Osteoblast (primary cell): ENCODE measurements around the genes TAS2R50 and BORCS5.

GRCh38 chr12:10392321-10392786 lies 2.5 kb upstream of the KLRK1 start:
- CAGE, long polyA plus RNA, result no peak
- RRBS, result no CpG with 5 or more reads among the region's 5 CpGs

- CAGE, long polyA plus RNA, result no peak
- RRBS, result no CpG with 5 or more reads among the region's 15 CpGs
Measured at GRCh38 chr12:10551559-10551778, 45.8 kb downstream of the EIF2S3B start.

- CAGE, long polyA plus RNA, result no peak
- RRBS, result no CpG with 5 or more reads among the region's 3 CpGs
Measured at GRCh38 chr12:10552851-10553614, 47.3 kb downstream of the EIF2S3B start.

- CAGE, long polyA plus RNA, result no peak
- RRBS, result no CpG with 5 or more reads among the region's 5 CpGs
Measured at GRCh38 chr12:10599391-10599838, 14.0 kb downstream of the MAGOHB start.

- CAGE, long polyA plus RNA, result no peak
- RRBS, result no CpG with 5 or more reads among the region's 2 CpGs
Measured at GRCh38 chr12:10700807-10701465, 22.2 kb downstream of the YBX3 start.

DNA sequence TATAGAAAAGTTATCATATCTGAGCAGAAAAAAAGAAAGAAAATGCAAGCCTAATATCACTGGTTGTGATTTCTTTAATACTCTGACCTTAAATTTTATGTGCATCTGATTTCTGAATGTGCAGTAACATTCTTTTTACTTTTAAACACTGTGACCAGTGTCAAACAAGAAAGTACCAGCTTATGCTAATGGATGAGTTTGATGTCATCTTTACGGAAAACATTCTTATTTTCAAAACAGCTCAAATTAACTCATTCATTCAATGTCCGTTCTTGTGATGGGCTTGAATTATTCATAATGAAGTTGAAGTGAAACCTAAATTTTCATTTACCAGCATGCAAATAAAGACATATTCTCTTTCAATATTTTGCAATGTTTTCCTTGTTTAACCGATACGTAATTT lies at the start of gene TAS2R50:
Gene TAS2R50 (minus strand): TSS at position 69 of the 403 bp plus-strand sequence.
- CAGE, long polyA plus RNA, result no peak
- RRBS, result no CpG with 5 or more reads among the region's 4 CpGs

DNA sequence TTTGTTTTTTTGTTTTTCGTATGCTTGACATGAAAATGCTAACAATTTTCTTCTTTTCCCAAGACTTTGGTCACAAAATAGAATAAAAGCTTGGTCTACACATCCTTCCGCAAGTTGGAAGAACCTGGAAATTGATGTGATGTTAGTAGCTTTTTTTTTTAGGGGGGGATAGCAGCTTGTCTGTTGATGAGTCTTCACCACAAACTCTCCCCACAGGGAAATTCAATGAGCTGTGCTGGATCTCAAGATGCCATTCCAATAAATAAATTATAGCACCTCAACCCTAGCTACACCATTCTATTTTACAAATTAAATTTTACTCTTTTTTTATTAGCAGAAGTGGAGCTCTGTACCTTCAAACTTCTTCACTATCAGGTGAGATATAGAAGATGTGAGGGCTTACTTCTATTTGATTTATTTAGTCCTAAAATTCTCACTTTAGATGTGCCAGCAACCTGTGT lies 2.9 kb upstream of the TAS2R20 start:
- CAGE, long polyA plus RNA, result no peak
- RRBS, result no CpG with 5 or more reads among the region's 2 CpGs

DNA sequence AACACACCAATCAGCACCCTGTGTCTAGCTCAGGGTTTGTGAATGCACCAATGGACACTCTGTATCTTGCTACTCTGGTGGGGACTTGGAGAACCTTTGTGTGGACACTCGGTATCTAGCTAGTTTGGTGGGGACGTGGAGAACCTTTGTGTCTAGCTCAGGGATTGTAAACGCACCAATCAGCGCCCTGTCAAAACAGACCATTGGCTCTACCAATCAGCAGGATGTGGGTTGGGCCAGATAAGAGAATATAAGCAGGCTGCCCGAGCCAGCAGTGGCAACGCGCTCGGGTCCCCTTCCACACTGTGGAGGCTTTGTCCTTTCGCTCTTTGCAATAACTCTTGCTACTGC lies 101.7 kb upstream of the ETV6 start:
- CAGE, long polyA plus RNA, result no peak
- RRBS, result no CpG with 5 or more reads among the region's 9 CpGs

- CAGE, long polyA plus RNA, result no peak
- RRBS, result no CpG with 5 or more reads among the region's 2 CpGs
Measured at GRCh38 chr12:11638386-11638939, 11.0 kb upstream of the ETV6 start.

- CAGE, long polyA plus RNA, result no peak
- RRBS, result no CpG with 5 or more reads among the region's 4 CpGs
Measured at GRCh38 chr12:11650611-11650793, 1.0 kb downstream of the ETV6 start.

DNA sequence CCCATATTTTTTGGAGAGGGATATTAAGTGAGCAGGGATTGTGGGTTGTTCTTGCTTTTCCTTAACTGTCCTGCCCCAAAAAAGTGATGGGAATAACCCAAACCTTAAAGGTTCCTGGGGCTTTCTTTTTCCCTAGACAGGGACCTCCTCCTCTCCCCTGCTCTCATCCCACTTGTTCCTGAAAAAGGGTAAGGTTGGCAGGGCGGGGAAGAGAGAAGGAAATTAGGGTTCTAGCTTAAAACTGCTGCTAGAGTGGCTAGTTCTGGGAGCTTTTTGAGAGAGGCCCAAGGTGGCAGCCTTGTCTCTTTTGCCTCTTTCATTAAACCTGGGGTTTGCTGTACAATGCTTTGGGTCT lies 21.4 kb downstream of the ETV6 start:
- CAGE, long polyA plus RNA, result no peak
- RRBS, result no CpG with 5 or more reads among the region's 1 CpG

GRCh38 chr12:11807214-11807871 lies 157.9 kb downstream of the ETV6 start:
- CAGE, long polyA plus RNA, result no peak
- RRBS, result no CpG with 5 or more reads among the region's 4 CpGs

DNA sequence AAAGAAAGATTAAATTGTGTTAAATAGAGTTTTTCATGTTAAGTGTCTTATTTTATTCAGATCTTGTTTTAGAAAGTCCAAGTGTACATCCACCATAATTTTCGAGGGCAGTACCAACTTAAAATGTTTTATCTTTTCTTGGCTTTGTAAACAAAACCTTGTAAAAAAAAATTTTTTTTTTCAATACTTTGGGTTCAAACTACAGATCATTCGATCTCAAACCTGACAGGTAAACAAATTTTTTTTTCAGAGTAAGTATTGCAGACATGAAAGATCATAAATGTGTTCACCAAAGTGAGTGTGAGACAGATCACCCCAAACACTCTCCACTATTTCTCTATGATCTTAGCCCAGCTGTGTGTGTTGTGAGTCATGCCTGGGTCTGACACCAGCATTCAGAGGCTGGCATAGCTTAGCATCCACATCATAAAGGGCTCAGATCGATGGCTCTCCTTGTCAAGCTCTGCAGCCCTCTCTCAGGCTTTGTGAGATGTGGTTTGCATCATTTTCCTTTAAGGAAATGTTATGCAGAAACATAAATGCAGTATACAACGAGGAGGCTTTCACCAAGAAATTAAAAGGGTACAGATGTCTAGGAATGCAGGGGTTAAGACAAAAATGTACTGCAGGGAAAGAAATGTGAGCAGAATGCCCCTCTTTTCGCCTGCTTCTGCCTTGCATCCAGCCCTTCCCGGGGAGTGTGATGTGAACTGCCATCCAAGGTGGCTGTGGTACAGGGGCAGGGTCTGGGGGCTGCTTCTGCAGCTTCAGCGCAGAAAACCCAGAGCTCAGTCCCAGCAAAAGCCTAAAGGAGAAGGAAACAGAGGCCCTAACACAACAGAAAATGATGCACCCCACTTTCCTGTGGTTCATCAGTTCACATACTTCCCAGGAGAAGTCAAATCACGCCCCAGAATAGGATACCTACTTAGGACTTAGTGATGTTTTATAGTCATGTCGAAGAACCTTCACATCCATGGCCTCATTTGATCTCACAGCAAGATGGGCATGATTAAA lies 165.0 kb downstream of the ETV6 start:
- CAGE, long polyA plus RNA, result no peak
- RRBS, result no CpG with 5 or more reads among the region's 9 CpGs

- CAGE, long polyA plus RNA, result no peak
- RRBS, result no CpG with 5 or more reads among the region's 9 CpGs
Measured at GRCh38 chr12:11863677-11864506, 206.8 kb upstream of the BCL2L14 start.

- CAGE, long polyA plus RNA, result no peak
- RRBS, result 95% methylated on average over 7 of the region's 29 CpGs
Measured at GRCh38 chr12:11869375-11870170, 201.2 kb upstream of the BCL2L14 start.

GRCh38 chr12:11981010-11981975 lies 89.4 kb upstream of the BCL2L14 start:
- CAGE, long polyA plus RNA, result no peak
- RRBS, result no CpG with 5 or more reads among the region's 9 CpGs

DNA sequence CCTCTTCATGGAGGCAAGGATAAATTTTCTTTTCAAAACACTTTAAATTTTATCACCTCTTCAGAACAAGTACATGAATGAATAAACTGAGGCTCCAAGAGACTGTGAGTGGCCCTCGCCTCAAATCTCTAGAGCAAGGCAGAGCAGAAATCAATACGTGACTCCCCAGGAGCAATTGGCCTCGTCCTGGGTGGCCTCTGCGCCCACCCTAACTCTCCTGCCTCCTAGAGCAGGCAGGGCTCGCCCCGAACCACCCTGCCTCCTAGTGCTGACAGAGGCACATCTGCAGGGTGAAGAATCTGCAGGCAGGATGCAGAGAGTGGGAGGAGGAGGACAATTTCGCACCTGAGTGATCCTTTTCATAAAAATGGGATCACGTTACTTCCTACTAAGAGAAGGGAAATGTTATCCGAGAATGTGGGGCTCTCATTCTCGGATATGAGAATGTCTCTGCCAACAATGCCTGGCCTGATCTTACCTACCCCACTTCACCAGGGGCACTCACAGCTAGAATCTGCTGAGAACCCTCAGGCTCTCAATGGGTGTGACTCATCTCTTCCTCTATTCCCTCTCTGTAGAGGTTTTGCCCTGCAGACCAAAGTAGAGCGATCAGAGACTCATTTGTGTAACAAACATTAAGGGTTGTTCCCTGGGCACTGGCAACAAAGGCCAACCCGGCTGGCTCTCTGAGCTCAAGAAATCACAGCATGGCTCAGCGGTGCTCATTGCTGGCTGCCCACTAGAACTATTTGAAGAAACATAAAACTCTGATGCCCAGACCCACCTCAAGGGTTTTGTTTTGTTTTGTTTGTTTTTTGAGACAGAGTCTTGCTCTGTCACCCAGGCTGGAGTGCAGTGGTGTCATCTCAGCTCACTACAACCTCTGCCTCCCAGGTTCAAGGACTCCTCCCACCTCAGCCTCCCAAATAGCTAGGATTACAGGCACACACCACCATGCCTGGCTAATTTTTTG lies 61.6 kb upstream of the BCL2L14 start:
- CAGE, long polyA plus RNA, result no peak
- RRBS, result no CpG with 5 or more reads among the region's 13 CpGs

- CAGE, long polyA plus RNA, result no peak
- RRBS, result no CpG with 5 or more reads among the region's 7 CpGs
Measured at GRCh38 chr12:12086880-12087490, 16.2 kb downstream of the BCL2L14 start.

DNA sequence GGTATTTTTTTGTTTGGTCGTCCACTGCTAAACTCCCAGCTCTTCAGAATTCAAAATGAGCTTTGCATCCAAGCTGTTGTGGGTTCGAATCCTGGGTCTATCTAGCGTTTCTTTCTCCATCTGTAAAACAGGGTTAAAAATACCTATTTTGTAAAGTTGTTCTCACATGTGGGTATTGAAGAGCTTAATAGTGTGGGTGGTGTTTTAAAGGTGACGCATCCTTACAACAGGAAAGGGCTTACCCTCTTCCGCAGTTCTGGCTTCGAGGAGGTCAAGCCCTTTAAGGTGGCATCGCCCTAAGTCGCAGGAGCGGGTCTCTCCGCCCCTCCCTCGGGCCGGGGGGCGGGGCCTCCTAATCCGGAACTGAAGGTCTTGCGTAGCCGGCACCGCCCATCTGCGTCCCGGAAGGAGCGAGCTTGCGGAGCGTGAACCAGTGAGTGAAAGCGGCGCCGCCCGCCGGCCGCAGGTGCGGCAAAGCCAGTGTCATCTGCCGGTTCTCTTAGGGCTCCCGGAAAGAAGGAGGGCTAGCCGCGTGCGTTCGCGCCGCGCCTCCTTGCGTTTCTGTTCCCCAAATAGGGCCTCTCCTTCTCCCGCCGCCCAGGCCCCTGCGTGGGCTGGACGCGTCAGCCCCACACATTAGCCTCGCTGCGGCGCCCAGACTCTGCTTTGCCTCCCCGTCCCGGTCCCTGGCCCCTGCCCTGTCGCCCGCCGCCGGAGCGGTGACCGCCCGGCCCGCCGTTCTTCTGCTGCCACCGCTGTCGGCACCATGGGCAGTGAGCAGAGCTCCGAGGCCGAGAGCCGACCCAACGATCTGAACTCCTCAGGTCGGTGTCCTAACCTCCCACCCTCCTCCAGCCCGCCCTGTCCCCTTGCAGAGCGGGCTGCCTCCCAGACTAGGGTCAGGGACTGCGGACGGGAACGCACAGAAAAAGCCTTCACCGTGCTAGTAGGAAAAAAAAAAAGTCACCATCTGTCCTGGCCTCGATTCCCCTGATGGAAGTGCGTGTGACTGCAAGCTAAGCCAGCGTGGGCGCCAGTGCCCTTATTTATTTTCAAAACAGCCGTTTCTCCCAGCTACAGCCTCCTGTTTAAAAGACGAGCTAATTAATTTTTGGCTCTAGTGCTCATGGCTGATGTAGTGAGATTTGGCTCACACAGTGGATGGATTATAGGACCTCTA lies at the start of gene BORCS5:
Gene BORCS5 (plus strand): TSS at position 393 of the 1,180 bp plus-strand sequence.
- CAGE, long polyA plus RNA, result no peak
- RRBS, result 1% methylated on average over 9 of the region's 77 CpGs

DNA sequence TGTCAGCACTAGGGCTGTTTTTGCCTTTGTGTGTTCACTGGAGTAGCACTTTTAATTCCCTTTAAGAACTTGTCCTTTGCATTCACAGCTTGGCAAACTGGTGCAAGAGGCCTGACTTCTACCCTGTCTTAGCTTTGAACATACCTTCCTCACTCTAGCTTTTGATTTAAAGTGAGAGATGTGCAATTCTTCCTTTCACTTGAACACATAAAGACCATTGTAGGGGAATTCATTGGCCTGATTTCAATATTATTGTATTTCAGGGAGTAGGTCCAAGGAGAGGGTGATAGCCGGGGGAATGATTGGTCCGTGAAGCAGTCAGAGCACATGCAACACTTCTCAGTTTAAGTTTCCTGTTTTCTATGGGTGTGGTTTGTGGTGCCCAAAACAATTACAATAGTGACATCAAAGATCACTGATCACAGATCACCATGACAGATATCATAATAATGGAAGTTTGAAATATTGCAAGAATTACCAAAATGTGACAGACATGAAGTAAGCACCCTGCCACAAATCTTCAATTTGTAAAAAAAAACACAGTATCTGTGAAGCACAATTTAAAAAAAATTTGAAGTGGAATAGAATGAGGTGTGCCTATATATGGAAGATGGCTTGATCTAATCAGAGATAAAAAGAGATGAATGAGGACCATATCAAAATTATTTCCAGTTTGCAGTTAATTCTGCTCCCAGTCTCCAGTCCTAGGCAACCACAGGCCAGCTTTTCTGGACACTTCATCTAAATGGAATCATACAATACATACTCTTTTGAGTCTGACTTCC lies 23.1 kb downstream of the BORCS5 start:
- CAGE, long polyA plus RNA, result no peak
- RRBS, result no CpG with 5 or more reads among the region's 2 CpGs